ENCODE results near the genes UACA and THSD4.

DNA sequence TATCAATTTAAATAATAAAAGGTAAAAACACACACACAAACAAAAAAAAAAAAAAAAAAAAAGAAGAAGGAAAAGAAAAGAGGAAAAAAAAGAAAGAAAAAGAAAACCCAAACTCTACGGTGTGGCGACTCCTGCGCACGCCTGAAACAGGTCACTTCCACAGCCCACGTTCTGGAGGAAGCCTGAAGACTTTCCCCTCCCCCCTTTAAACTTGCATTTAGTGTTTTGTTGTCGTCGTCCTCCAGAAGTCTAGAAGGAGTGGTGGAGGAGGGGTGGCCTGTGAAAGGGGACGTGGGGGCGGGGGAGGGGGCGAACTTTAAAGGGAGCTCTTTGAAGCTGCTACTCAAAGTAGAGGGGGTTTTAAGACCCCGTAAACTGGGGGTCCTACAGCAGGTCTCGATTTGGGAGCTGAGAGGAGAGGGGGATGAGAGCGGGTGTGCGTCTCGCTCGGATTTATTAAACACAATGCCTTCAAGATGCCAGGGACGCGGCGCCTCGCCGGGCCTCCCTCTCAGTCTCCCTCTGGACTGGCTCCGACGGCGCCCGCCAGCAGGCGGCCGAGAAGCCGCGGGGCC, 2.4 kb upstream of the TLE3 start:
- PRO-cap, result unidirectional peak, plus-strand start at position 110 of the sequence

- PRO-cap, result unidirectional peak, minus-strand start at chr15:70101549
These were observed 3.7 kb upstream of the TLE3 start for GRCh38 chr15:70101366-70101781.

- PRO-cap, result unidirectional peak, plus-strand start at chr15:70264227
These were observed 166.3 kb upstream of the TLE3 start for GRCh38 chr15:70263972-70264493.

- PRO-cap, result no peak
These were observed 279.3 kb upstream of the TLE3 start for GRCh38 chr15:70376738-70377639.

DNA sequence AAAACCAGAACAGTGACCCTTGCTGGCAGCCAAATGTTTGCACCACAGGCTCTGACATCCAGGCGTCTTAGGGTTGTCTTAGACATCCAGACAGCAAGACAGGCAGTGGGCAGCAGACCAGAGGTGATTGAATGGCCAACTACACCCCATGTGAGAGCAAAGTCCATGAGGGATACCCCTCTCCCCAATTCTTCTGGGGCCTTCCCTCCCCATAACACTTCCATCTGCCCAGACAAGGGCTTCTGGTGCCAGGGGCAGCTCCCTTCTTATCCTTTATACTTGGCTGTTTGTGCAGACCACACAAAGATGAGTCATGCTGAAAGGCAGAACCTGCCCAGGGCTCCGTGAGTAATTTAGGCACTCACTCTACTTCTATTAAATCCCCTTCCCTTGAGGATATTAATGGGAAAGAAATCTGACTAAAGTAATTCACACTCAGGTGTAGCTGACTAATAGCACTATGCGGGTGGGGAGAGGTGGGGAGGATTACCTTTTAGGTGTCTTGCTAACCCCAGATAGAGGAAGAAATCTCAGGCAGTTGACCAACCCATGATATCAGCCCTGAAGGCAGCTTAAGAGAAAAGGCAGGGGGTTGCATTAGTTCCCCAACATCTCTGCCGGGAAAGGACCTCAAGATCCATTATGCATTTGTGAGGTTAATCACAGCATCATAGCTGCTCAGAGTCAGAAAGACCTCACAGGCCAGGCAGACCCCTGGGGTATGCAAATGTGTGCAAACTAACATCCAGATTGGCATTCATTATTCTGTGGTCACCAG, 257.8 kb downstream of the UACA start:
- PRO-cap, result no peak

DNA sequence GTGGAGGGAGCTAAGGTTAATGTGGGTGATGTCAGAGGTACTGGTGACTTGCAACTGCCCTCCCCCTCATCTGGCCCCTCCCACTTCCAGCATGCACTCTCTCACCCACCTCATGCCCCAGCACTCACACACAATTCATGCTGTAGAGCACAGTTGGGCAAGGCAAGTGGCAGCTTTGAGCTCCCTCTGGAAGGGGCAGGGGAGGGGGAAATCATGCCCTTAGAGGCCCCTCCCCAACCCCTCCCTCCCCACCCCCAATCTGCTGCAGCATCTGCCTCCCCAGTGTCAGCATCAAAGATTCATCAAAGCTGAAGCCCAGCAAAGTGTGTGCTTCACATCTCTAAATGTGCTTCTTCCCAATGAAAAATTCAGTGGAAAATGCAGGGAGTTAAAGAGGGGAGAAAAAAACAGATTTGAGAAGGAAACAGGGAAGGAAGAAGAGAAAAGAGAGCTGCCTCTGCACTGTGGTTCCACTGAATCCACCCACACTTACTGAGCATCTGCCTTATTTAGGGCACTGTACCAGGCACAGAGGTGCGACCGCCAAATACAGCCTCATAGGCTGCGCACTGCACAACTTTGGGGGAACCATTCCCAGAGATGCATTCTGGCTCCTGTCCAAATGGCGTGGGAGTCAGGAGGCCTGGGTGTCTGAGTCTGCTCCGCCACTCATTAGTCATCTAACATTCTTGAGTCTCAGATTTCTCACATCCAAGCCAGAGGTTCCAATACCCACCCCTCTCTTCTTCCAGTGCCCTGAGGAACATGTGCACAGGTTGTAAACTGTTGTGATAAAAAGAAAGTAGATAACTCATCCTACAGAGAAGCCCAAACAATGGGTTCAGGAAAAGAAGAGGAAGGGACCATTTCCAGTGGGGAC, 254.9 kb downstream of the UACA start:
- PRO-cap, result no peak

DNA sequence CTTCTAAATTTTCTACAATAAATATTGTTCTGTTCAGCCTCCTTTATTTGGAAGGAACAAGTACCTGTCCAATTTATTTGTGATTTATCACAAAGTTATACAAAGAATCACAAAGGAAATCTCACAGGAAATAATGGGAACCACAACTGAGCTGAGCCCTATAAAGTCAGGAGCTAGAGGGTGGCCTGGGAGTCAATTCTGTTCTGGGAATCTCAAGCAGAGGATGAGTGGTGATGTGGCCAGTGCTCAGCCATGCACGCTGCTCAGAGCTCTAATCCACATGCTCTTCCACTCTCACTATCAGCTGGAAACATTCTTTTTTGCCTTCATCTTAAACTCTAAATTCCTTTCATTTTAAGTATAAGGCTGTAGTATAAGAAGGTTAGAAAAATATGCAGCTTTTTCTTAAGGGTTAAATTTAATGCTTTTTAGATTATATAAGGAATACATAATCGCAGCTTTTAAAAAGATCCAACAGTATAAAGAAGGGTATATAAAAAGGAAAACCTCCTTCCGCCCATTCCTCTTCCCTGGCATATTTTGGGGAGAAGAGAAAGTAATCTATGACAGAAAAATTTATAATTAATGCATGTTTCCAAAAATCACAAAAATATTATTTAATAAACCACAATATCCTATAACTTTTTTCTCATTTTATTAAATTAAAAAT, 36.5 kb downstream of the UACA start:
- PRO-cap, result no peak

DNA sequence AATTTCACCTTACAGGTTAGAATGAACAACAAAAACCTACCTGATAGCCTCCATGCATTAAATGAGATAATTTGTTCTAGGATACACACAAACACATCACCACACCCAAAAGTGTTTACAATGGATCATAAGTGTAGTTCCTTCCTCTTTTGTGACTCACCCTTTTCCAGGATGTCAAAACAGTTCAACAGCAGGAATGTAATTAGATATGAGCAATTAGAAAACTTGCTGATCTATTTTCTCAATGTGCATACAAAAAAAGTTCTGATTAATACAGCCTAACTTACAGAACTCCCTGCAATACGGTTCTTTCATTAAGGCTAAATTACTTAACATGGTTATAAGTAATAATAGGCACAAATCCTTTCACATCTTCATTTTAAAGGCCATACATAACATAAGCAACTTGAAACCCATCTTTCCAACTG, 21.5 kb downstream of the UACA start:
- PRO-cap, result no peak

GRCh38 chr15:70763055-70763633, at the start of gene UACA:
TSS of gene UACA (minus strand) at chr15:70763558.
- PRO-cap, result bidirectional peak, plus-strand start at chr15:70763351, minus-strand start at chr15:70763226; bidirectional peak, plus-strand start at chr15:70763814, minus-strand start at chr15:70763525

- PRO-cap, result no peak
These were observed 2.5 kb upstream of the UACA start for GRCh38 chr15:70765830-70766289.

DNA sequence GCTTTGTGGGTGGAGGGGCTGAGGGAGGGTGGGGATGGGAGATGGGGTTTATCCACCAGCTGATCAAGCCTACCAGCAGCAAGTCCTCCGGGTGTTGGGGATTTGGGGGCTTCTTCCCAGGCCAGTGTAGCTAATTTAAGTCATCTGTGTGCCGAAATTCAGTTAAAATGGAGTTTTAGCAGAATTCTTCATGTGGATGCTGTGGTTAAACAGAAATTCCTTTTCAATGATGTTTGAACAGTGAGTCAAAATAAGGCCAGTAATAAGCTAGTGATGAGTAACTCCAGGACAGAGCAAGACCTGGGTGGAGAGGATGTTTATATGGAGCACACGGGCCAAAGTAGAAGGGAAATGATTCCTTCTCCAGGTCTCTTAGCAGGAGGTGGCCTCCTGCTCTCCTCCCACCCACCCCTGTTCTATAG, 31.9 kb upstream of the UACA start:
- PRO-cap, result no peak

DNA sequence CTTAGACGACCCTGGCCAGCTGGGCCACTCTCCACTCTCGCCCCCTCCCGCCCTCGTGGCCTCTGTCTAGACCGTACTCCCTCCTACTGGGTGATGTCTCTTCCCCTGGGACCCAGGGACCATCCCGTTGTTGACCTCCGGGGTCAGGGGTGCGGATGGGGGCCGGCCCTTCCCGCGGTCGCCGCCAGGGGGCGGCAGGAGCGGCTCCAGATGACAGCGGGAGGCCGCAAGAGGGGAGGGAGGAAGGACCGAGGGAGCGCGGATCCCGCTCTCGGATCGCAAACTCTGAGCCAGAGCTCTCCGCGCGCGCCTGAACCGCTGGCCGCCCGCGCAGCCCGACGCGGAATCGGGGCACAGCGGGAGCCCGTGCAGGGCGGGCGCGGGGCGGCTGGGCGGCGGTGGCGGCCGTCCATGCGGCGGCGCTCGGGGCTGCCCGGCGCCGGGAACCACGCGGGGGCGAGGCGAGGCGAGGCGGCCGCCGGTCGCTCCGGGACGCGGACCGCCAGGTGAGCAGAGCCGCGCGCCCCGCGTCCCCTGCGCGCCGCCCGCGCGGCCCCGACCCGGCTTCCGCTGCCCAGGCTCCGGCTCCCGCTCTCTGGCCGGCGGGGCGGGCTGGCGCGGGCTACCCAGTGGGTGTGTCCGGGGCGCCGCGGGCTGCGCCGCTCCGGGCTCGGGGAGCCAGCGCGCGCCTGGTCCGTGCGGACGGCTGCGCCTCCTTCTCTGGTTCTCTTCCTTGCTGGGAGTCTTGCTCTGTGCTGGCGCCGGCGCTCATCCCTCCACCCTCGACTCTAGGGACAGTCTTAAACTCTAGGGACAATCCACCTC, at the start of gene THSD4:
Gene THSD4 (plus strand): TSS at position 279 of the 825 bp plus-strand sequence.
- PRO-cap, result unidirectional peak, plus-strand start at position 229 of the sequence

GRCh38 chr15:71129487-71130282, 14.4 kb downstream of the THSD4 start:
- PRO-cap, result no peak

DNA sequence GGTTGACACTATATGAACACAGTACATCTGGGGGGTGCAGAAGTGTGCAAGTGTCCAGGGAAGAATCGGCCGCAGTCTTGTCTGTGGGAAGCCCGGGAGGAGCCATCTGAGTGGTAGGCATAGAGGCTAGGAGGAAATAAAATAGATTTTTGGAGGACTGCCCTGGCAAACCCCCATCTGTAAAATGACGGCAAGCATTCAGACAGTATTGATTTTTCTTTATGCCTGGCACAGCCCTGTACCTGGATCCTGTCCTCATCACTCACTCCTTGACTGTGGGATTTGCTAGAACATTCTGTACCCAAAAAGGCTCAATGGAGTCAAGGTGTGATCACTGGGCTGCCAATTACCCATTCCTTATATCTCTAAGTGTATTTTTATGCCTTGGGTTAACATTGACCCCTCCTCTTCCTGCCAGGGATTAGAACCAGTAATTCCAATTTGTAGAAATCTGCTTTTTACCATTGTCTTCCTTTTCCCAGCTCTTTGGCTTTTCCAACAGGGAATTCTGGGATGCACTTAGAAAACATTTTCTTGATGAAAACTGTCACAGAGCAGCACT, 31.4 kb downstream of the THSD4 start:
- PRO-cap, result no peak

GRCh38 chr15:71168313-71168855, 53.1 kb downstream of the THSD4 start:
- PRO-cap, result no peak

- PRO-cap, result no peak
These were observed 87.4 kb downstream of the THSD4 start for GRCh38 chr15:71202551-71203201.

DNA sequence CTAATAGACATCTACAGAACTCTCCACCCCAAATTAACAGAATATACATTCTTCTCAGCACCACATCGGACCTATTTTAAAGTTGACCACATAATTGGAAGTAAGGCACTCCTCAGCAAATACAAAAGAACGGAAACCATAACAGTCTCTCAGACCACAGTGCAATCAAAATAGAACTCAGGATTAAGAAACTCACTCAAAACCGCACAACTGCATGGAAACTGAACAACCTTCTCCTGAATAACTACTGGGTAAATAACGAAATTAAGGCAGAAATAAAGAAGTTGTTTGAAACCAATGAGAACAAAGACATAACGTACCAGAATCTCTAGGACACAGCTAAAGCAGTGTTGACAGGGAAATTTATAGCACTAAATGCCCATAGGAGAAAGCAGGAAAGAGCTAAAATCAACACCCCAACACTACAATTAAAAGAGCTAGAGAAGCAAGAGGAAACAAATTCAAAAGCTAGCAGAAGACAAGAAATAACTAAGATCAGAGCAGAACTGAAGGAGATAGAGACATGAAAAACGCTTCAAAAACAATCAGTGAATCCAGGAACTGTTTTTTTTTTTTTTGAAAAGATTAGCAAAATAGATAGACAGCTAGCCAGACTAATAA, 152.9 kb downstream of the THSD4 start:
- PRO-cap, result no peak

- PRO-cap, result no peak
These were observed 285.1 kb downstream of the THSD4 start for GRCh38 chr15:71400466-71400674.

GRCh38 chr15:71508004-71508668, 302.2 kb upstream of the NR2E3 start:
- PRO-cap, result no peak

DNA sequence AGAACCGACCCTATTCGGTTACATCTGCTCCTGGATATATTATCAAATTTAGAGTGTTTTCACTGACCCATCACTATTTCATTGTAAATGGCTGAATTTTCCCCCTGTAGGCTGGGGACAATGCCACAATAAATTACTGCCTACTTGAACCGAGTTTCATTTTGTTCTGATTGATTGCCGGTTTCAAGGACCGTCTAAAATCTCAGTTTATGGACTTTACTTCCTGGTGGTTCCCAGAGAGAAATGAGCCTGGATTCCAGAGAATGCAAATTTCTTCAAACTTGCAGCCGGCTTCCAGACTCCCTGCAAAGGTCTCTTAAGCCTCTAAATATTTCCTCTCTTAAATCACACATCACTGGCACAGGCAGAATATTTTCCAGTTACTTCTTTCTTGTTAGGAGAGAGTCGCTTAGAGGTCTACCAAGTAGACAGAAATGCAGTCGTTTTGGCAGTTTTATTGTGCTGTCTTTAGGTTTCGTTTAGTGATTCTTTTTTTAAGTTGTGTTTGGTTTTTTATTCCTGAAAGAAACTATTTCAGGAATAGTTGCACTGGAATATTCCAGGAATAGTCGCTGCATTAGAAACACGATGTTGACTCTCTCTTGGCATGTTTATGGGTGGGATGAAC, 284.2 kb upstream of the NR2E3 start:
- PRO-cap, result no peak